ENCODE measurements around a stretch of chr16.

DNA sequence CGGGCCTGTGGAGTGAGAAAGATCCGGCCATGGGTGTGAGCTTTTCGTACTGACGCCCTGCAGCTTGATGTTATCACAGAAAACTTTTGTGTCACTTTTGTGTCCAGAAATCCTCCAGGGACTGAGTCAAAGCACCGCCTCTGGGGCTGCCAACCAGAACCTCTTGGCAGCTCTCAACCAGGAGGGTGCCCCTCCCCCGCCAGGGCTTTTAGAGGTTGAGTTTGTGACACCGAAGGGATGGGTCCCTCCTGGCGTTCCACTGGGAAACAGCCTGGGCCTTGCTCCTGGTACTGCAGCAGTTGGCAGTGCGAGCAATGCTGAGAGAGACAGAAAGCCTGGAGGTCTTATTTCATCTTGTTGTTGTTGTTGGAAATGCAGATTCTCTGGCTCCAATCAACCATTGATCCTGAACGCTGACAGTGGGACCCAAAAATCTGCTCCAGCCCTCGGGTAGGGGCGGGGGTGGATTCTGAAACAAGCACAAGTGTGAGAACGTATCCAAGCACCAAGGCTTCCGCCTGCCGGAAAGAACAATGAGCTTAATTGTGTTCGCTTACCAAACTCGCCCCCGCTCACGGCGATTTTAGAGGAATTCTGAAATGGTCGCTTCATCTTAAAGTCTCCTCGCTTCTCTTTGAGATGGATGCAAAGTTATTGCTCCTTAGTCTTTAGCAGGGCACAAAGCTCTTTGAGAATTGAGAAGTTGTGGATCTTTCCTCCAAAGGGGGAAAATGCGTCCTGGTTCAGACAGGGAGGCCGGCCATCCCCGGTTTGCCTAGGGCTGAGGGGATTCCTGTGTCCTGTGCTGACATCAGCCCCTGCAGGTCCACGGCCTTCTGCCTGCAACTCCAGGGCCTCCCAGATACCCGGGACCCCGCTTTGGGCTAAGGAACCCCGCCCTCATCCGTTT, 65.2 kb downstream of the CRISPLD2 start:
- PRO-cap = no peak

- PRO-cap = no peak
Measured at GRCh38 chr16:84984555-84985213, 26.7 kb downstream of the ZDHHC7 start.

GRCh38 chr16:84992211-84992678, 19.1 kb downstream of the ZDHHC7 start:
- PRO-cap = no peak

- PRO-cap = no peak
Measured at GRCh38 chr16:84998989-84999615, 12.2 kb downstream of the ZDHHC7 start.

DNA sequence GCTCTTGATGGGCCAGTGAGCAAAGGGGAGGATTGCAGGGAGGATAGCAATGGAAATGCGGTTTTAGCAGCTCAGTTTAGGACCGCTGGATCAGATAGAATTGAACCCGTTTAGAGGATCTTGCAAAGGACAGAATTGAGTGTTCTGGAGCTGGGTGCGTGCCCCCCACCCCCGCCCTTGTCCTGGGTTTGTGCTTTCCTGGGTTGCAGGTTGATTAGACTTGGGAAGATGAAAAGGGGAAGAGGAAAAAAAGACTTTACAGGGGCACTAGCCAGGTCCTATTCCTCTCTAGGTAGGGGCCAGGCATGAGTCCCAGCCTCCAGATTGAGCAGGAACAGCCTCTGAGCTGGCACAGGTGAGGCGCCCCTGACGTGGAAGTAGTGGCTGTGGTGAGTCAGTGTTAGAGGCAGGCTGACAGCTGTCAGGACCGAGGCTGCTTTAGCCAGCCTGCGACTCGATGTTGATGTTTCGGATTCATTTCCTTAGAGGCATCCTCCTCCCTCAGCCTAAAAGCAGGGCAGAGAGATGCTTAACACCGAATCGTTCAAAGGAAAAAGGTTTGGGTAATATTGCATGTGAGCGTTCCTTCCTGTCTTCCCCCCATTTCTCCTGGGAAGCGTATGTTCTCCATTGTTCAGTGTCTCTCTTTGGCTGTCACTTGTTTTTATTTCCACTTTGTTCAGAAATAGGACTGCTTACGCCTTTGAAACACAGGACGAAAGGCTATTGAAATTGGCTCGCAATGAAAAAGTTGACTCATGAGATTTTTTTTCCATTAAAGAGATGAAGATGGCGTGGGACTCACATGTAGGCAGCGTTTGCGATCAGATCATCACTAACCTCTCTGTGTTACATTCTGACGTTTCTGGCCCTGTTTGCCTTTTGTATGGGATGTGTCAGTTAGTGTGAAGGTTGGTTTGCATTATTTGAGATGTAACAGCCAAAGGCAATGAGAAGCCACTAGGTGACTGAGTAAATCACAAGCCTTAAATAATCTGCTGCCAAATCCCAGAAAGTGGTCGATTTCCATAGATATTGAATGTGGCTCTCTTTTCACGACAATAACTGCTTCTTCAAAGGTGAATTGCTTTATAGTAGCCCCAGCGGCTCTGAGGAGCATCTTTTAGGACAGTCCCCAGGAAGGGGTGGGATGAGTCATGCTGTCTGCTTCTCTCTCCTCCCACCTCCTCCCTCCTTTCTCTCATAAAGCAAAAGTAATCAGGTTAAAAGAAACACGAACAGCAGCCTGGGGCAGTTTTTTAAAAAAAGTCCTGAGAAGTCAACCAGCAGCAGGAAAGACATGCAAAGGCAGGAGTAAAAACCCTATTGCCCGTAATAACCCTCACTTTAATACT, 1.3 kb downstream of the KIAA0513 start:
- PRO-cap = bidirectional peak, plus-strand start outside the sequence, minus-strand start at position 6 of the sequence; bidirectional peak, plus-strand start at position 485 of the sequence, minus-strand start at position 379 of the sequence; bidirectional peak, plus-strand start at position 799 of the sequence, minus-strand start at position 557 of the sequence; bidirectional peak, plus-strand start at position 1,119 of the sequence, minus-strand start at position 1,096 of the sequence

GRCh38 chr16:85093307-85094499, 18.6 kb downstream of the CIBAR2 start:
- PRO-cap = no peak

- PRO-cap = bidirectional peak, plus-strand start at chr16:85169184, minus-strand start at chr16:85168950
Measured at GRCh38 chr16:85168568-85169135, 56.4 kb upstream of the CIBAR2 start.

GRCh38 chr16:85307345-85308163, 195.3 kb upstream of the CIBAR2 start:
- PRO-cap = no peak

GRCh38 chr16:85370325-85371563, 242.4 kb upstream of the GSE1 start:
- PRO-cap = no peak

- PRO-cap = no peak
Measured at GRCh38 chr16:85431016-85431638, 182.0 kb upstream of the GSE1 start.

DNA sequence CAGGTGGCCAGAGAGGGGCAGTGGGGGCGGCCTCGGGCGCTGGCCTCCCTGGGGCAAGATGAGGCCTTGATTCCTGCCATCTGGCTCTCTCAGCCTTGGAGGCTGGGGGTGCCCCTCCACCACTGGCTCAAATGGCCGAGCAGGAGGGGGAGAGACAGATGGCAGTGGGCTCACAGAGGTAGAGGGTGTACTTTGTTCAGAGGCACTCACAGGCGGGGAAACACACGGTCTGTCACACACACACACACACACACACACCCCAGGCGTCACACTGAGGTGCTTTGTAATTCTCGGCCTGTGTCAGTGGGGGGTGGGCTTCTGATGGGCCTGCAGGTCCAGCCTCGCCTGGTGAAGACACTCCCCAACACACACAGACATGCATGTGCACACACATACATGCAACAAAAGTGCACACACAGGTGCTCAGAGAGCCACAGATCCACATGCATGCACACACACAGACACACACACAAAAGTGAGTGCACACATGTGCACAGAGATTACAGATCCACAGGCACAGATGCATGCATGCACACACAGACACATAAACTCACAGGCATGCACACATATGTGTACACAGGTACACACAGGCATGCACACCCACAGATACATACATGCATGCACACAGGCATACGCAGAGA, 173.7 kb upstream of the GSE1 start:
- PRO-cap = no peak

- PRO-cap = no peak
Measured at GRCh38 chr16:85514976-85515641, 98.0 kb upstream of the GSE1 start.

DNA sequence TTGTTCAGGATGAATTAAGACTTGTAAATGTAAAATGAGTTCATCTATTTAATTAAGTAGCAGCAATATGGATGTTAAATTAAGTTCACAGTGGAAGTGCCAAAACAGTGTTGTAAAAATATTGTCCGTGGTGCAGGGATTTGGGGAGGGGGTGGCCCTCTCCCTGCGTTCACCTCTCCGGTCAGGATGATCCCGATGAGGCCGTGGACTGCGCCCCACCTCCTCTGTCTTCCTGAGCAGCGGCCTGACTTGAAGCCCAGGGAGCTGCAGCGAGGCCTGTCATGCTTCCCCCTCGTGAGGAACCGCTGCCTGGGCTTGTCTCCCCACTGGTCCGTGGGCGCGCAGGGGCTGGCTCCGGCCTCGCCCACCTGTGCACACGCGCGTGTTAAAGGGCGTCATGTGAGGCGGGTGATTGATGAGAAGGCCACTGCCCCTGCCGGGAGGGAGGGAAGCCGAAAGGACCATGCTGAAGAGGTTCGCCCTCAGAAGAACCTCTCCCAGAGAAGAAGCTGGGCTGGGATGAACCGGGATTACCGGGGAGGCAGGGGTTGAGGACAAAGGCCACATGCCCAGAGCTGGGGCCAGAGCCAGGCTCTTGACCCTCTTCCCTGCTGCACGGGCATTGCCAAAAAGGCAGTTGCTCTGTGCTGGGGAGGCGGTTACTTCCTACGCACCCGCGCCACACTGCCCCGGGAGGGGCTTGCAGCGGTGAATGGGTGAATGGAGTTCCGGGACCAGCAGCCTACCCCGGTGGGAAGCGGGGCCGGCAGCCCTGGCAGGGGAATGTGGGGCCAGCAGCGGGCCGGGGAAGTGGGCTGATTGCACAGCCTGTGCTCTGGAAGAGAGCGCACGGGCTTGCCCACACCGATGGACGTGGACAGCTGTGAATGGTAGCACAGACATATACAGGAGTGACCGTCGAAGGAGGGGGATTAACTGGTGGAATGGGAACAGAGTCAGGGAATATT, 85.9 kb upstream of the GSE1 start:
- PRO-cap = no peak

DNA sequence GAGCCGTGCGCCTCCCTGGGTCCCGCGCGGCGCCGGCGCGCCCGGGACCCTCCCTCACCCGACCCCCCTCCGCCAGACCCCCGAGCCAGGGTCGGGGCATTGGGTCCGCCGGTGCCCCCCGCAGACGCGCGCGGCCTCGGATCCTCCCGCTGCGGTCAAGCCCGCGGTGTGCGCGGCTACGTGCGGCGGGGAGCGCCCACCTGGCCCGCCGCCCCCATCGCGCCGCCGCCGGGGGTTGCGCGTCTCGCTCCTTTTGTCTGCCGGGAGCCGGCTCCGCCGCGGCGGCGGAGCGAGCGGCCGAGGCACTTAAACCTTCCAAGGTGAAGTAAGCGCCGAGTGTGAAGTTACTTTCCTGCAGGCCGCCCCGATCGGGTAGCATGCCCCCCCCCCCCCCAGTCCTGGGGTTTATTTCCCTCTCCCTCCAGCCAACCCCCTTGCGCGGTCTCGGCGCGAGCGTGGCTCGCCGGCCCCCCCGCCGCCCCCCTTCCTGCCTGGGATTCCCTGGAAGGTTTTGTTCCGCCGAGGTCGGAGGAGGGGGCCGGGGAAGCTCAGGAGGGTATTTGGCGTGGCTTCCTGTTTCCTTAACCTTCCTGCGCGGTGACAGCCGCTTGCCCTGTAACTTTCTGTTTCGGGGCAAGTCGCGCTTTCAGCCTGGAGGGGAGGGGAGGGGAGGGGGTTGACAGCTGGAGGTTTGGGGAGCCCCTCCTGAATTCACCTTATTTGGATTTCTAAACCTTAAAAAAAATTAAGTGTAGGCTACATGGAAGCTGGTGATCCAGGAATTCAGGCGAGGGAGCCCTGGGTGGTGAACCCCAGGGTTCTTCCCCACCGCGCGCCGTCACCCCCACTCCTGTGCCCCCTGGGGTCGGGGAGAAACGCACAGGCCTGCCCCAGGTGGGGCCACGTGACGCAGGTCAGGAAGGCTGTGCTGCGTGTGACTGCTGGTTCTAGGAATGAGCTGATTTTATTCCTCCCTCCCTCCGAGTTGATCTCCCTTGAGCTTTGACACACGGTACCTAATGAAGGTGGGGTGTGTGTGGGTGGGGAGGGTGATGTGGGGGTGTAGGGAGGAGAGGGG, 56.4 kb upstream of the GSE1 start:
- PRO-cap = unidirectional peak, plus-strand start at position 123 of the sequence; bidirectional peak, plus-strand start at position 577 of the sequence, minus-strand start at position 327 of the sequence; bidirectional peak, plus-strand start outside the sequence, minus-strand start at position 940 of the sequence

GRCh38 chr16:85568320-85569214, 44.6 kb upstream of the GSE1 start:
- PRO-cap = no peak

GRCh38 chr16:85569384-85570324, 43.5 kb upstream of the GSE1 start:
- PRO-cap = no peak

GRCh38 chr16:85578739-85579692, 34.1 kb upstream of the GSE1 start:
- PRO-cap = no peak

- PRO-cap = bidirectional peak, plus-strand start at chr16:85614461, minus-strand start at chr16:85614167
Measured at GRCh38 chr16:85613673-85614824, 927 bp downstream of the GSE1 start.

- PRO-cap = no peak
Measured at GRCh38 chr16:85690425-85691006, 1.8 kb upstream of the GINS2 start.

- PRO-cap = no peak
Measured at GRCh38 chr16:85720175-85720688, 30.7 kb downstream of the C16orf74 start.